Bronchus fibroblast of lung (primary cell): ENCODE measurements around a stretch of chr15.

DNA sequence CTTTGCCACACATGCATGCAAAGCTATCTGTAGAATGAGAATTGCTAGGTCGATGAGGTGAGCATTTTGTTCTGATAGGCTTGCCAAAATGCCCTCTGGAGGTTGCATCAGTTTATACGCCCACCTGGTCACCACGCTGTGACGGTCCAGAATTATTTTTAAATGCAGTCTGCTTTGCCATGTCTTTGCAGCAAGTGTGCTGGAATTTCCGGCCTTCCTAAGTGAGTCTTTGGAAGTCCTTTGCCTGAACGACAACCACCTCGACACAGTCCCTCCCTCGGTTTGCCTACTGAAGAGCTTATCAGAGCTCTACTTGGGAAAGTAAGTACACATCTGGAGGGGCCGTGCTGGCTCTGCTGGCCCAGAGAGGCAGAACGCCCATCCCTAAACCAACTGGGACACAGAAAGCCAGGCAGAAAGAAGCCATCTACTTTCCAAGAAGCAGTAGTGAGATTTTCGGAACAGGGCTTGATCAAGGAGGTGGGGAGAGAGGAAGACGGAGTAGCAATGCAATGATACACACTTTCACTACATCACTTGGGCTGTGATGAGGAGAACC lies 101.8 kb downstream of the LRRK1 start:
- RAMPAGE, long total RNA, result no peak

- RAMPAGE, long total RNA, result no peak
Observed at GRCh38 chr15:101189740-101190291, 62.0 kb downstream of the CHSY1 start.

GRCh38 chr15:101250036-101250769 lies 1.6 kb downstream of the CHSY1 start:
- RAMPAGE, long total RNA, result no peak

GRCh38 chr15:101255619-101256080 lies 3.8 kb upstream of the CHSY1 start:
- RAMPAGE, long total RNA, result no peak

- RAMPAGE, long total RNA, result no peak
Observed at GRCh38 chr15:101269490-101269834, 7.8 kb downstream of the SELENOS start.

DNA sequence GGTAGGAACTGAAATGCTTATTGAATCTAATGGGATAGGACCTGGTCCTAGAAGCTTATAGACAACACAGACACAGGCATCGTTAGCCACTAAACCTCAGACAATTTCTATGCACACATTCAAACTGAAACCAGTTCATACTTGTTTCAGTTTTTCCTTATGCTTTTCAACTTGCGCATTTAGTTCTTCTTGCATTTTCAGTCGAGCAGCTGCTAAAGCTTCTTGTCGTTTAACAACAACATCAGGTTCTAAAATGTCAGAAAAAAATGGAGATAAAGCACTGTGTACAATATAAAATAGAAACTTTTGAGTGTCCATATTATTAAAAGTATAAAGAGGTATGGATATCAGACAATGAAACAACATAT lies 2.2 kb downstream of the SELENOS start:
- RAMPAGE, long total RNA, result no peak

DNA sequence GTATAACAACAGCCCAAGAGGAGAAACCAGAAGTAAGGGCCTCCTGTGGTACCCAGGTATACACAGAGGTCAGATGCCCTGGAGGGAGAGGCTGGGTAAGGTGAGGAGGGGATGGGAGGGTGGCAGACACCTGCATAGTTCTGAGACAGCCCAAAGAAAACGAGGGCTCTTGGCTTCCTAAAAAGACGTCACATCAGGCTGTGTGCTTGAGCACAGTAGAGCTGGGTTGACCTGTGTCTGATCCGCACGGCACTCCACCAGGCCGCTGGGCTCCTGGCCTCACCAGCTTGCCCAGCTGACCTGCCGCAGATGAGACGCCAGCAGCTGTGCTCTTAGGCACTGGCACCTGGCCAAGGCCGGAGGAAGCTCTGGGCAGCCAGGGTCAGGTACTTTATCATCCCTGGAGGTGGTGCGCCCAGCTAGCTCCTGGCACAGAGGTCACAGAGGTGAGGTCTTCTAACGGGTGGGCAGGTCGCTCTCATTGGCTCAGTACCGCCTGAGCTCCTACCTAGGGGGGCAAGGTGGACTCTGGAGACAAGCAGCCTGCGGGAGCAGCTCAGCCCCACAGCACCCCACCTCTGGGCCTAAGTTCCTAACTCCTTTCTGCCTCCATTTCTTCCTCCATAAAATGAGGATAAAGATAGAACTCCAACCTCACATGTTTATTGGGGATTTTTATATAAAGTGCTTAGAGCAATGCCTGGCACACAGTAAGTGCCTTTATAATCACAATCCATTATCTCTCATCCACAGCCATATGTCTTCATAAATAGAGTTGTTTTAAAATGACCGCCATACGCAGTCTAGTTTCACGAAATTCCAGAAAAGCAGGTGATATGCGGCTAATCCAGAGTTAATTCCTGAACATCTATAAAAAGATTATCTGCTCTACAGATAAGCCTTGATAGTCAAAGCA lies 82.1 kb upstream of the SNRPA1 start:
- RAMPAGE, long total RNA, result no peak

DNA sequence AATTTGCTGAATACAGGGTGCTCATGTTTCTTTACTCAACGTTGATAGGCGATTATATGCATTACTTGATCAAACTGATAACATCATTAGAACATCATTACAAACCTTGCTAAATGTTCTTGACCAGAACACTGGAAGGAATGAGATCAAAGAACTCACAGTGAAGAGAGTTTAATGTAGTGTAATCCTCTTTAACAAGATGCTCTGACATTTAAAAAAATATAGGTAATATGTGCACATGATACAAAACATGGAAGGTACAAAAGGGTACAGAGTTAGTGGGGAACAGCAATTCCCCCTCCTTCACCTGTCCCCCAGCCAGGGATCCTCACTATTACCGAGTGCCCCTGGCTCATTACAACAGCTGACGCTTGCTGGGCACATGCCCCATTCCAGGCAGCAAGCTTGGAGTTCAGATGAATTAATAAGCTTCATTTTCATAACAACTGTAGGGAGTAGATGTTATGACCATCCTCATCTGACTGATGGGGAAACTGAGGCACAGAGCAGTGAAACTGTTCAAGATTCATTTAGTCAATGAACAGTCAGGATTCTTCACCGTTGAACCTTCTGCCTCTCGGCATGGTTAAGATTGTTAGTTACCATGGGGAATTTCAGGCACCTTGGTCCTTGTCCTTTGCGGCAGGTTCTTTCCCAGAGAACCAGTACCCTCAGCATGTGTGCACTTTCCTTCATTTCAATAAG lies 41.2 kb downstream of the PCSK6 start:
- RAMPAGE, long total RNA, result no peak

DNA sequence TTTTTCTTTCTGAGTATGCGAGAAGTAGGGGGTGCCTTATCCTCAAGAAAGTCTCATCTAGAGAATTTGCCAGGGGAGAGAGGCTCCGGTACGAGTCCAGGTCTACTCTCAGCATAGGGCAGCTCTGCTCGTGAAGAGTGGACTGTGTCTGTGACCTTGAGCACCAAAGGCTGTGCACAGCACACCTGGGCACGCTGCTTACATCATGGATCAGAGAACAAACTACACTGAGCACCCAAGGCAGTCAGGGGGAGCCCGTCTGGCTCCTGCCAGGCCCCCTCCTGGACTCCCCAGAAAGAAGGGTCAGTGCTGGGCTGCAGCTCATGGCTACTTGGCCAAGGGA lies 35.8 kb downstream of the PCSK6 start:
- RAMPAGE, long total RNA, result no peak

DNA sequence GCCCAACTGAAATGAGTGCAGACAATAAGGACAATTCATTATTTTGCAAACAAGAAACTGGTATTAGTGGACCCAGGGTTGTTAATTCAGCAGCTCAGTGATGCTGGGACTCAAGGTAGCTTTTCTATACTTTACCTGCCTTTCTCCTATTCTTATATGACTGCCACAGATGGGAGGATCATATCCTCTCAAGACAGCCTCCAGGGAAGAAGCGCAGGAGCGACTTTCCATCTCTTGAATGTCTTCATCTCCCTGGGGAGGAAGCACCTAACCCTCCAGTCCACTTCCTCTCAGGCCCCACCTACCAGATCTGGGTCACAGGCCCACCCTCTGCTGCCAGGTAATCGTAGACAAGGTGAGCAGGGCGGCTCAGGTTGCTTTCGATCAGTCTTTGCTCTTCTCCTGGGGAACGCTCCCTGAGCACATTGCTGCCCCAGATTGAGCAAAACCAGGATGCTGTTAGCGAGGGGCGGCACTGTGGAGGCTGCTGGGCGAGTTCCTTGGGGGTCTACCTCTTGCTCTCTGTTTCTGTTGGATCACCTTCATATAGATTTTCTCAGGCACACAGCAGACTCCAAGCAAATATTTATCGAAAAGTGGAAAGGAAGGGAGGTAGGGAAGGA lies 5.7 kb upstream of the PCSK6 start:
- RAMPAGE, long total RNA, result no peak

GRCh38 chr15:101613232-101613967 lies 38.8 kb downstream of the TM2D3 start:
- RAMPAGE, long total RNA, result no peak

DNA sequence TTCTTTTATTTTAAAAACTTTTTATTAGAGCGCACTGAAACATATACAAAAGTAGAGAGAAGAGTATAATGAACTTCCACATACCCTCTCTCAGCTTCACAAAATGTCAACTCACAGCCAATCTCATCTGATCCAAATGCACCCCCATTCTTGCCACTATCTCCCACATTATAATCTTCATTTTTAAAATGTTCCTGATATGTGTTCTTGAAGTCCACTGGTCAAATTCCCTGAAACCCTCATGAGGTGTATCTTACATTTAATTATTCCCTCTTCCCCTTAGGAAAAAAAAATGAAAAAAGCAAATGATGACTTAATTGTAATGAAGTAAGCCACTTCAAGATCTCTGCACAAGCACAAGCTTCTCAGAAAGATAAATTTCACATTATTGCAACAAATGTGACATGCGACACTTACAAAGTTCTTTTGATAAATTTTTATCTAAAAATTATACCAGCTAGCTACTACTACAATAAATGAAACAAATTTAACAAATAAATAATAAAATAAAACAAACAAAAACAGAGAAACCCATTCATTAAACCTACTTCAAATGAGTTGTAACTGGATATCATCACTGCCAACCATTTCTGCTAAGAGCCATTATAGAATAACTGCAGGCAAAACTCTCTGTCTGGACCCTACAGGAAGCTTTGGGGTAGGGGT lies 9.9 kb upstream of the TM2D3 start:
- RAMPAGE, long total RNA, result no peak

GRCh38 chr15:101961878-101962469 lies 150.0 kb downstream of the OR4F15 start:
- RAMPAGE, long total RNA, result no peak